Measurements from ENCODE around the genes CSNK1D and CYBC1.

GRCh38 chr17:82240814-82241367 lies 12.0 kb downstream of the SLC16A3 start:
- PRO-cap = no peak
- RAMPAGE, long total RNA = no peak

- PRO-cap = no peak
- RAMPAGE, long total RNA = no peak
Measured at GRCh38 chr17:82249772-82250599, 21.1 kb downstream of the SLC16A3 start.

GRCh38 chr17:82252243-82253323 lies 20.9 kb downstream of the CSNK1D start:
- PRO-cap = no peak
- RAMPAGE, long total RNA = no peak

GRCh38 chr17:82261842-82262295 lies 11.6 kb downstream of the CSNK1D start:
- PRO-cap = no peak
- RAMPAGE, long total RNA = no peak

GRCh38 chr17:82273042-82273893 lies at the start of gene CSNK1D:
Gene CSNK1D, minus strand, starts transcription at chr17:82273700.
- PRO-cap = bidirectional peak, plus-strand start at chr17:82273778, minus-strand start at chr17:82273431
- RAMPAGE, long total RNA = start-site peak on the minus strand at chr17:82273400-82273463, 269 reads; start-site peak on the minus strand at chr17:82273610-82273690, 88 reads; start-site peak on the plus strand at chr17:82273748-82273822, 21 reads

DNA sequence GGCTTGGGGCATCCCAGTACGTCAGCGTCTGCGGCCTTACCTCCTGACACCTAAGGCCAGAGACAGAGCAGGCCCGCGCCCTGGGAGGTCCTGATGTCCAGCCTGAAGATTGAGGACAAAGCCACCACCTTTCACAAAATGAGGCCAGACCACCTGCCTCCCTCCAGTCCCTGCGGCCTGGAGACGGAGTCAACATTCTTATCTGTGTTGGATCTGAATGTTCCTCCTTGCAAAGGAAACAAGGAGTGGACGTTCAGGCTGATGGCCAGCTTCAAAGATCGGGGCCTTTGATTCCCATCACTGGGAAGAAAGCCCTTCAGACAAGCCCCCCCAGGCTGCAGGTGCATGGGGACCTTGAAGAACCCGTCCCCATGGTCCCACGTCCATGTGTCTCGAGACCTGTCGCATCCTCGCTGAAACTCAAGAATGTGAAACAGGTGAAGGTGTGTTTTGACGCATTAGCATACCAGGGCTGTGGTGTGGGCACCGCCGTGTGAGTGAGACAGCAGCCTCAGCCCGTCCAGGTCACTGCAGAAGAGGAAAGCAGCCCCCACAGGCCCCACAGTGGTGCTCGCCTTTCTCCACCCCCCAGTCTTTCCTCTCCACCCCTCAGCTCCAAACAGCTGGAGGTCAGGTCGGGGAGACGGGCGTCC lies 673 bp upstream of the CSNK1D start:
- PRO-cap = no peak
- RAMPAGE, long total RNA = no peak

DNA sequence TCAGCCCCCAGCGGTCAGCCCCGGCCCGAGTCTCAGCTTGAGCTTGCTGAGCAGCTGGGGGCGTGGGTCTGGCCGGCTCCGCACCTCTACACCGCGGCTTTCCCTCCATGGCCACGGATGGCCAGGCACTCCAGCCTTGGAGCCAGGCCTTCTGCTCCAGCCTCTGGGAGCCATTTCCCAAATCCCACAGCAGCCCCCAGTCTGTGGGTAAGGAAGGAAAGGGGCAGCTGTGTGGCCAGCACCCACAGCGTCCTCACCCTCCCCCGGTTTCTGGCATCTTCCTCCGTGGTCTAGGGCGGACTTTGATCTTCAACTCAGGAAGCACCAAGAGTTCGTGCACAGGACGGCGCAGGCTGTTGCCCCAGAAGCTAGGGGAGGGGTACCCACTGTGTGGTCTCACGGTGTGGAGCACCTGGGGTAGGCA lies 14.2 kb downstream of the CD7 start:
- PRO-cap = no peak
- RAMPAGE, long total RNA = no peak

GRCh38 chr17:82314899-82315559 lies 2.4 kb downstream of the CD7 start:
- PRO-cap = no peak
- RAMPAGE, long total RNA = no peak

- PRO-cap = no peak
- RAMPAGE, long total RNA = no peak
Measured at GRCh38 chr17:82443849-82444143, 6.8 kb downstream of the CYBC1 start.

GRCh38 chr17:82450220-82451223 lies at the start of gene CYBC1:
Gene CYBC1, minus strand, starts transcription at chr17:82450752.
- PRO-cap = bidirectional peak, plus-strand start at chr17:82450913, minus-strand start at chr17:82450728
- RAMPAGE, long total RNA = start-site peak on the minus strand at chr17:82450718-82450728, 24 reads

DNA sequence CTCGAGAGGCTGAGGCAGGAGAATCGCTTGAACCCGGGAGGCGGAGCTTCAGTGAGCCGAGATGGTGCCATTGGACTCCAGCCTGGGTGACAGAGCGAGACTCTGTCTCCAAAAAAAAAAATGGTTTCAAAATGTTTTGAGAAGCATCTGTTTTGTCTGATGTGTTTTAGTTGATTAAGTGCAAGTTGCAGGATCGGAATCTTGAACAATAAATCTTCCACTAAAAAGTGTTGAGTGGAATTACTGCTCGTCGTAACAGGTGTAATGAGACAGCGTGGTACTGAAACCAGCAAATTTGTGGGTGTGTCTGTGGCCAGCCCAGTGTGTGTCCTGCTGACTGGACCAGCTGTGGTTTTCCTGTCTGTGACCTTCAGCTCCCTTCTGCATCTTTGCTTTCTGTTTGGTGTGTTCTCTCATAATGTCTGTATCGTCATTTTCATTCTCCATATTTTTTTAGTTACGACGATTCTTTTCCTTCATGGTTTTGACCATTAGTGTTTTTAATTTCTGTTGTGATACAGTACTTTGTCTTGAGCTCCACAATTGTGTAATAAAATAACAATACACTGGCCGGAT lies 20.5 kb upstream of the FOXK2 start:
- PRO-cap = no peak
- RAMPAGE, long total RNA = no peak

- PRO-cap = no peak
- RAMPAGE, long total RNA = start-site peak on the plus strand at chr17:82534483-82534891, 5 reads
Measured at GRCh38 chr17:82534153-82534923, 14.8 kb downstream of the FOXK2 start.

- PRO-cap = no peak
- RAMPAGE, long total RNA = start-site peak on the plus strand at chr17:82544810-82544857, 5 reads
Measured at GRCh38 chr17:82544187-82544975, 24.8 kb downstream of the FOXK2 start.

GRCh38 chr17:82582357-82583386 lies 63.1 kb downstream of the FOXK2 start:
- PRO-cap = no peak
- RAMPAGE, long total RNA = no peak

GRCh38 chr17:82592134-82593110 lies 55.8 kb downstream of the WDR45B start:
- PRO-cap = no peak
- RAMPAGE, long total RNA = no peak

GRCh38 chr17:82602594-82603379 lies 45.5 kb downstream of the WDR45B start:
- PRO-cap = no peak
- RAMPAGE, long total RNA = start-site peak on the plus strand at chr17:82602639-82602790, 25 reads

GRCh38 chr17:82752401-82752937 lies 604 bp downstream of the TBCD start:
- PRO-cap = no peak
- RAMPAGE, long total RNA = no peak

DNA sequence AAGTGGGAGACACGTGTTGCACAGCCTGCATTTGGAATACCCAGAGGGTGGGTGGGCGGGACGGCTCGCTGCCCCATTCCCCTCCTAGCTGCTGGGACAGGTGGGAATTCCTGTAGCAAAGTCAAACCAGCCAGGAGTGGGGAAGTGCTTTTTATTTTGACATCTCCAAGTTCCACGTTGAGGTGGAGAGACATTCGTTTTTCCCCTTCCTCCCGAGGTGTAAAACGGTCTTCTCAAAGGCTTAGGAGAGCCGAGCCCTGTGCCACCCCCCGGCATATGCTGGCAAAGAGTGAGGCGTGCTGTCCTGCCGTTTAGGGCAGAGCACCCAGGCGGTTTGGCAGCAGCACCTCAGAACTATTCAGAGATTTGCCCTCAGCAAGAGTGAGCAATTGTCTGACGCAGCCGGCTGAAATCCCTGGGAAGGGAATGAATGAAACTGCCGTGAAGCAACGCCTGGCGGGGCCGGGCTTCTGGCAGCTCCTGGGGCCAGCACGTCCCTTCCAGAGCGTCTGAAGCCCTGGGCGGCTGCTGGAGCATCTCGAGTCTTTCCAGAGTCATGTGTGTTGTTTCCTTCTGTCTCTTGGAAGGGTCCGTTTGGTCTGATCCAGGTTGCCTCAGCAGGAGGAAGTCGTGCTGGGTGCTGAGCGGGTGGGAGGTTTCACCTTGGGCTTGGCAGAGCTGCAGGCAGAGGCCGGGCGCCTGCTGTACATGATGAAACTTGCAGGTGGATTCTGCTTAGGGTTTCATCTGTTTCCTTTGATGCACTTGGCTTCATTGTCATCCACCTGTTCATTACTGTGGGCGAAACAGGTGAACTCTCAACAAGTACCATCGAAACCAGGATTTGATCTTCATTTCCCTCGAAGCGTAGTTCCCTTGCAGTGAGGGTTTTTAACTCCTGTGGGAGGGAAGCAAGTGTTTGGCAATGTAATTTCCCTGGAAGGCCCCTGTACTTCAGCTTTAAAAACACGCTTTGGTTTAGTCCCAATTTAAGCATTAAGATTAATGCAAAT lies 35.3 kb downstream of the TBCD start:
- PRO-cap = no peak
- RAMPAGE, long total RNA = start-site peak on the plus strand centred at position 576 of the sequence, 240 bp wide, 7 reads

DNA sequence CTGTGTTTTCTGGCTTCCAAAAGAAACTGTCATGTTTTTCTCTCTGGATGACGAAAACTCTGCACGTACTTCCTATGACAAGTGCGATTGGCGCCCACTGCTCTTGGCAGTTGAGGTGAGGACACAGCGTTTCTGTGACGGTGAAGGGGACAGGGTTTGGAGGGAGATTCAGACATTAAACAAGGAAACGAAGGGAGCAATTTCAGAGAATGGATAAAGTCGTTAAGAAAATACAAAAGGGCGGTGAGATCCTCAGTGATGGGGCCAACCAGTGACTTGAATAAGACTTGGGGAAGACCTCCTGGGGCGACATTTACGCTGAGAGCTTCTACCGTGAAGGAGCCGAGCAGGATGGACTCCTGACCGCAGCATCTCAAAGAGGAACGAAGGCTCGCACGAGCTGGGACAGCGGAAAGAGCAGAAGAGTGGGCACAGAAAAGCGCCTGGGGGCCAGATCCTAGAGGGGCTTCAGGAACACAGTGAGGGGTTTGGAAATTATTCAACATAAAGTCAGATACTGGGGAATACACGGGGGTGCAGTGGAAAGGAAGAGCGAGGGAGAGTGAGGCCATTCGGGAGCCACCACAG lies 17.6 kb downstream of the ZNF750 start:
- PRO-cap = no peak
- RAMPAGE, long total RNA = start-site peak on the plus strand centred at position 185 of the sequence, 282 bp wide, 16 reads

DNA sequence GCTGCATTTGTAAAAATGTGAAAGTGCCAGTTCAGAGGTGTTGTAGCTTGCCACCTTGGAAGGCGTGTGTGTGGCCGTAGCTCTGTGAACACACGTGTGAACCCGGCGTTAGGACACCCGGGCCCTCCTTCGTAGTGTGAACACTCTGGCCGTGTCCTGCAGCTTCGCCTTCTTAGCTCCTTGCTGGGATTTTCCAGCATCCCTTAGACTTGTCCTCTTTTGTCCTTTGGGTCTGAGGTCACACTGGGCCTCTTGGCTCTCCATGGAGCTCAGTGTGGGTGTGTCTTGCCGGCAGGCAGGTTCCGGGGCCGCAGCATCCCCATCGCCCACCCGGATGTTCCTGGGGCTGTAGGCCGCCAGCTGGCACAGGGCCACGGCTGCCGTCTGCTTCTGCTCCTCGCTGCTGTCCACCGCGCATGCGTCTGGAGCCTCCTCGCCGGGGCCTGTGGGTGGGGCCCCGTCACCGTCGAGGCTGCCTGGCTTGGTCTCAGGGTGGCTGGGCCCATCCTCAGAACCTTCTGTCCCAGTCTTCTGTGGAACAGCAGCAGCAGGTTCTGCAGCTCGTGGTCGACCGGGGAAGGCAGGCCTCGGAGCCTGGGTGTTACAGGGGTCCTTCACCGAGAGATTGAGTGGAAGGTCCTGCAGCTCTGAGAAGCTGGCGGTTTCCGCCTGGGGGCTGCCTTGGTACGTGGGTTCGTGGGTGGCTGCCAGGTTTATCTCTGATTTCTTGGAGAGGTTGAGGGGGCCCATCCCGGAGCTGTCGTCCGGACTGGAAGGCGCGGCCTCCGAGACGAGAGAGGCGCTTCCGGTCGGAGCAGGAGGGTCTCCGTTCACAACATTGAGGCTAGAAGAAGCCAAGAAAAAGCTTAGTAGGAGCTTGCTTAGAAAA lies 9.5 kb downstream of the ZNF750 start:
- PRO-cap = no peak
- RAMPAGE, long total RNA = no peak